ENCODE results near the genes ZNF45 and ZNF229.

- PRO-cap, result unidirectional peak, minus-strand start at chr19:43661210
These were observed 8.9 kb downstream of the PLAUR start for GRCh38 chr19:43661003-43661441.

DNA sequence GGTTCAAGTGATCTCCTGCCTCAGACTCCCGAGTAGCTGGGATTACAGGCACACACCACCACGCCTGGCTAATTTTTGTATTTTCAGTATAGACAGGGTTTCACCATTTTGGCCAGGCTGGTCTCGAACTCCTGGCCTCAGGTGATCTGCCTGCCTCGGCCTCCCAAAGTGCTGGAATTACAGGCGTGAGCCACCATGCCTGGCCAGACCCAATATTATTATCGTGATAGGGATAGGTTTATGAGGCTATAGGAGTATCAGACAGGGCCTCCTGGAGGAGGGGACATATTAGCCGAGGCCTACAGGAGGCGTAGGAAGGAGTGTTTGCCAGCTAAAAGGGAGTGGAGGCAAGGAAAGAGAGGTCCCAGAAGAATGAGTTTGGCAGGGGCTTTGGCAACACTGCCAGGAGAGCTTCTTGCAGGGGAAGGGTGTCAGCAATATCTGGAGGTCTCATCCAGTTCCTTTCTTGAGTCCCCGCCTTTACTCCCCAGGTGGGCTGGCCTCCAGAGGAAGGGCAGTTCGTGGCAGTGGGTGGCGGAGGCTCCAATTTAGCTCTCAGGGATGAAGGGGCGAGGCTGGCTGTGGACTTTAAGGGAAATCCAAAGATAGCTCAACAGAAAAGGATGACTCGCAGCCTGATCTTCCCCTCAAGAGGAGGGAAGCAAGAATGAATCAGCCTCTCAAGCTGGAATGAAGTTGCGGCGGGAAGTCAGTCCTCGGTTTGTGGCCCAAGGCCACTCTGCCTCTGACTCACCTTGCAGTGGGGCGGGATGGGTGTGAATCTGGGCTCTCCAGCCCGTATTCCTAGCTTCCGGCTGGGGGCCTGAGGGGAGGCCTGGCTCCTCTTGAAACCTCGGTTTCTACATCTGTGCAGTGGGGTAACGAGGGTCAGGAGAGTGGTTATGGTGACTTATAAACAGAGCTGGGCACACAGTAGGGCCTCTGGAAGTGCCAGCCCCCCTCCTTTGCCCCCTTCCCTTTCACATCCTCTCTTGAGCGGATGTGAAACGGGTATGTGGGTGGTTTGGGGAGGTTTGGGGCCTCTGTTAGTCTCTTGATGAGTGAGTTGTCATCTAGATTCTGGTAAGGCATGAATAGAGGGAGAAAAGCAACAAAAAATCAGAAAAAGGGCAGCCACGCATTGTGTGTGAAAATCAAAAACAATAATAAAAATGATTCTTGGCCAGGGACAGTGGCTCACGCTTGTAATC, 10.3 kb upstream of the SMG9 start:
- PRO-cap, result no peak

DNA sequence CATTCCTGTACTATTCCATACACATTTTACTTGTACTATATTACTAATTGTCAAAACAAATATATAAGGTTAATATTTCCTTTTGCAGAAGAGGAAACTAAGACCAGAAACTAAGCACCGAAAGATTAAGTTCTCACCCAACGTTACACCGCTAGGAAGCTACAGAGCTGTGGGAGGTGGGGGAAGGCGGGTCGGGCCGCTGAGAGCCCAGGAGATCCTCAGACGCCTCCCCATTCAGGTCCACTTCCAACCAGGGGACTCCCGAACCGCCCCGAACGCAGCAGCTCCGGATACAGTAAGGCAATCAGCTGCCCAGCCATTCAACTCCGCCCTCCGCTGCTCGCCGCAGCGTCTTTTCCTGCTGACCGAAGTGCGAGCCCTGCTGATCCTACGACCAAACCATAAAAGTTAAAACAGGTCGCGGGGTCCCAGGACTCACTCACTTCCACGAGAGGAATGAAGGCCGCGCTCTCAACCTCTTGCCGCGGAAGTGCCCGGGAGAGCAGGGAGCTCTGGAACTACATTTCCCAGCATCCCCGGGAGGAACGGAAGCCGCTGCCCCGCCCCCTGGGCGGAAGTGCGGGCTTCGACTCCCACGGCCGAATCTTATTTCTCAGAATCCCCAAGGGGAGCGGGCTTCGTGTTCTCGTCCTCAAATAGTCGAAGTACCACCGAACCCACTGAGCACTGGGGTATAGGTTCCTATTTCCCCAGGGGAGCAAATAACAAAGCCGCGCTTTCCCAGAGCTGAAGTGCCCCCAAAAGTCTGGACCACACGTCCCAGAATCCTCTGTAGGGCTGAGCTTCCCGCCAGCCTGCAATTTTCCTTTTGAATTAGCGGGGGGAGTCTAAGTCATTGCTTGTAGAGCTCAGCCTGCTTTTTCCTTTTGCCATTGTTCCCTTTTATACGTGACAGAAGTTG, at the start of gene ZNF45:
ZNF45 (minus strand) TSS at position 496 of the 922 bp plus-strand sequence.
- PRO-cap, result no peak

DNA sequence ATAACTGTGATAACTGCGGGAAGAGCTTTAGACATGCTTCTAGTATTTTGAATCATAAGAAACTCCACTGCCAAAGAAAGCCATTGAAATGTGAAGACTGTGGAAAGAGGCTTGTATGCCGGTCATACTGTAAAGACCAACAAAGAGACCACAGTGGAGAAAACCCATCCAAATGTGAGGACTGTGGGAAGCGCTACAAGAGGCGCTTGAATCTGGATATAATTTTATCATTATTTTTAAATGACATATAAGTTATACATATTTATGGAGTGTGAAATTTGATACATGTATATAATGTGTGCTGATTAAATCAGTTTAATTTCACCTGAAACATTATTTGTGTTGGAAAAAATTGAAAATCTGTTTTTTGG, 7.6 kb downstream of the ZNF222 start:
- PRO-cap, result no peak

- PRO-cap, result no peak
These were observed 932 bp downstream of the ZNF224 start for GRCh38 chr19:44094879-44095707.

GRCh38 chr19:44100460-44101200, 6.5 kb downstream of the ZNF224 start:
- PRO-cap, result no peak

DNA sequence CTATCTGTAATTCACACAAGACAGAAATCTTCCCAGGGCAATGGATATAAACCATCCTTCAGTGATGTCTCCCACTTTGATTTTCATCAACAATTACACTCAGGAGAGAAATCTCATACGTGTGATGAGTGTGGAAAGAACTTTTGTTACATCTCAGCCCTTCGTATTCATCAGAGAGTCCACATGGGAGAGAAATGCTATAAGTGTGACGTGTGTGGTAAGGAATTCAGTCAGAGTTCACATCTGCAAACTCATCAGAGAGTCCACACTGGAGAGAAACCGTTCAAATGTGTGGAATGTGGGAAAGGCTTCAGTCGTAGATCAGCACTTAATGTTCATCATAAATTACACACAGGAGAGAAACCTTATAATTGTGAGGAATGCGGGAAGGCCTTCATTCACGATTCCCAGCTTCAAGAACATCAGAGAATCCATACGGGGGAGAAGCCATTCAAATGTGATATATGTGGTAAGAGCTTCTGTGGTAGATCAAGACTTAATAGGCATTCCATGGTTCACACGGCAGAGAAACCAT, 6.6 kb upstream of the ZNF225 start:
- PRO-cap, result no peak

DNA sequence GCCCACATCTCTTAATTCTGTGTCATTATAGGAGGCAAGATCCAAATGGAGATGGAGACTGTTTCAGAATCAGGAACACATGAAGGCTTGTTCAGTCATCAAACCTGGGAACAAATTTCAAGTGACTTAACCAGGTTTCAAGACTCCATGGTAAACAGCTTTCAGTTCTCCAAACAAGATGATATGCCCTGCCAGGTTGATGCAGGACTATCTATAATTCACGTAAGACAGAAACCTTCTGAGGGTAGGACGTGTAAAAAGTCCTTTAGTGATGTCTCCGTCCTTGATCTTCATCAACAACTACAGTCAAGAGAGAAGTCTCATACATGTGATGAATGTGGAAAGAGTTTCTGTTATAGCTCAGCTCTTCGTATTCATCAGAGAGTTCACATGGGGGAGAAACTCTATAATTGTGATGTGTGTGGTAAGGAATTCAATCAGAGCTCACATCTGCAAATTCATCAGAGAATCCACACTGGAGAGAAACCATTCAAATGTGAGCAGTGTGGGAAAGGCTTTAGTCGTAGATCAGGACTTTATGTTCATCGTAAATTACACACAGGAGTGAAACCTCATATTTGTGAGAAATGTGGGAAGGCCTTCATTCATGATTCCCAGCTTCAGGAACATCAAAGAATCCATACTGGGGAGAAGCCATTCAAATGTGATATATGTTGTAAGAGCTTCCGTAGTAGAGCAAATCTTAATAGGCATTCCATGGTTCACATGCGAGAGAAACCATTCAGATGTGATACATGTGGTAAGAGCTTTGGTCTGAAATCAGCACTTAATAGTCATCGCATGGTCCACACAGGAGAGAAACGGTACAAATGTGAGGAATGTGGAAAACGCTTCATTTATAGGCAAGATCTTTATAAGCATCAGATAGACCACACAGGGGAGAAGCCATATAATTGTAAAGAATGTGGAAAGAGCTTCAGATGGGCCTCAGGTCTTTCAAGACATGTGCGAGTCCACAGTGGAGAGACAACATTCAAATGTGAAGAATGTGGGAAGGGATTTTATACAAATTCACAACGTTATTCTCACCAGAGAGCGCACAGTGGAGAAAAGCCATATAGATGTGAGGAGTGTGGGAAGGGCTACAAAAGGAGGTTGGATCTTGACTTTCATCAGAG, 10.2 kb upstream of the ZNF234 start:
- PRO-cap, result no peak

DNA sequence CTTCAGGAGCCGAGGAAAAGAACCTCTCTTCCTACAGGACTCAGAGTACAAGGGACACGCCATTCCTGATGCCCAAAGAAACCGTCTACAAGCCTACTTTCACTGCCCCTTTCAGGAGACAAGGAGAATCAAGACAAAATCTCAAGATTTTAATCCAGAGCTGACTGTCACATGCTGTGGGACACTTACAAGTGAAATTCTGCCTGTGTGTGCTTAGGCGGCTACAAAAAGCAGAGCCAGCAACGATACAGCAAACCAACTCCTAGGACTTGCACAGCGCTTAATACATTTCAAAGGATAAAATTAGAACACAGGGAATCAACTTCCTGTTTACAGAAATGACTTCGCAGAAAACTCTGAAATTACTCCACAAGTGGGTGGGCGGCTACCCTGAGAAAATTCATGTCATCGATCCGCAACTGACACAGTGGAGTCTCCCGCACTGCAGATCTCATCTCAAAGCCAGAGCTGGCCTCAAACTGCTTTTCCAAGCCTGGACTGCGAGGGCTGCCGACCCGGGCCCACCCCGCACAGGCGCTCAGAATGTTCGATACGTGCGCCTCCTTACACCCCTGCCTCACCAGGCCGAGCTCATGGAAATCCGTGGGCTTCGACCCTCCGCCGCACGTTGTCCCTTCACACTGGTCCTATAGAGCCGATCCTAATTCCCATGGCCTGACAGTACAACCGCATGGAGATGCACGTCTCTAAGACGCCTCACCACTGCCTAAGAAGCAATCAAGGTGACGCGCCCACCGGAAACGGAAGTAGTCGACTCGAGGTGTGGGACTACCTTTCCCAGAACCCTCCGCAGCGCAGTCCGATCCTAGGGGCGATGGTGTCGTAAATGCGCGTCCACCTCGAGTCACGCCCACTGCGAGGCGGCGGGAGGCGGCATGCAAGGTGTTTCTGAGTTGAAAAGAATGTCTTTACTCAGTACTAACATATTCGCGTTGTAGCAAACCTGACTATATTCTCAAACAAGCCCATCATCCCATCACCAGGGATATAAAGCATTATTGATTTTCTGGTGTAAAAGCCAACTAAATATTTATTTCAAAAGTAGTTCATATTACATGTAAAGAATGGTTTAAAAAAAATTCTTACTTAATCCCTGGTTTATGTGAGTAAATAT, at the start of gene ZNF229:
ZNF229 (minus strand) TSS at position 745 of the 1,135 bp plus-strand sequence.
- PRO-cap, result no peak

GRCh38 chr19:44580447-44580927, 32.9 kb upstream of the IGSF23 start:
- PRO-cap, result no peak

DNA sequence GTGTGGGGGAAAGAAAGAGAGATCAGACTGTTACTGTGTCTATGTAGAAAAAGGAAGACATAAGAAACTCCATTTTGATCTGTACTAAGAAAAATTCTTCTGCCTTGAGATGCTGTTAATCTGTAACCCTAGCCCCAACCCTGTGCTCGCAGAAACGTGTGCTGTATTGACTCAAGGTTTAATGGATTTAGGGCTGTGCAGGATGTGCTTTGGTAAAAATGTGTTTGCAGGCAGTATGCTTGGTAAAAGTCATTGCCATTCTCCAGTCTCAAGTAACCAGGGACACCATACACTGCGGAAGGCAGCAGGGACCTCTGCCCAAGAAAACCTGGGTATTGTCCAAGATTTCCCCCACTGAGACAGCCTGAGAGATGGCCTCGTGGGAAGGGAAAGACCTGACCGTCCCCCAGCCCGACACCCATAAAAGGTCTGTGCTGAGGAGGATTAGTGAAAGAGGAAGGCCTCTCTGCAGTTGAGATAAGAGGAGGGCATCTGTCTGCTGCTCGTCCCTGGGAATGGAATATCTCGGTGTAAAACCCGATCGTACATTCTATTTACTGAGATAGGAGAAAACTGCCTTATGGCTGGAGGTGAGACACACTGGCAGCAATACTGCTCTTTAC, 4.5 kb upstream of the PVR start:
- PRO-cap, result no peak

DNA sequence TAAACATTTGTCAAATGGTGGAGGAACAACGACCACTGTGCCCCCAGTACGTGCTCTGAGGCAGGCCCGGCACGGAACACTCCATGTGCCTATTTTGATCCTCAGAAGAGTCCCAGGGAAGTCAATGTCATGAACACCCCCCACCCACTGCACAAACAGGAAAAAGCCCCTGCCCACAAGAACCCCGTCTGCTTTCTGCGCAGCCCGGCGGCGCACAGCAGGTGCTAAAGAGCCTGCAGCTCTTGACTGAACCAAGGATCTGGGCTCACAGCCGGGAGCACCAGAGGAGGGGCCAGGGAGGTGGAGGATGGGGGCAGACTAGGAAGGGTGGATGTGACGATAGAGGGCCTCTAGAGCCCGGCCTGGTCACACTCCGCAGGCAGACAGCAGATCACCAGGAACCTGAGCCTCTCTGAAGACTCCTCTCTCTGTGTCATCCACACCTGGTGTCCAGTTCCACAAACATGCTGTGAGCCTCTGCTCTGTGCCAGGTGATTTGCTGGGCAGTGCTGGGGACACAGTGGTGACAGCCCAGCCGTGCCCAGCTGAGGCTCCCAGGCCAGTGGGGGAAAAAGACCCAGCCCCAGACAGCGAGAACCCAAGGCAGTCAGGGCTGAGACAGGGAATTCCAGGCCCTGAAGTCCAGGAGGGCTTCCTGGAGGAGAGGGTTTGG, 1.6 kb upstream of the CEACAM16 start:
- PRO-cap, result no peak

DNA sequence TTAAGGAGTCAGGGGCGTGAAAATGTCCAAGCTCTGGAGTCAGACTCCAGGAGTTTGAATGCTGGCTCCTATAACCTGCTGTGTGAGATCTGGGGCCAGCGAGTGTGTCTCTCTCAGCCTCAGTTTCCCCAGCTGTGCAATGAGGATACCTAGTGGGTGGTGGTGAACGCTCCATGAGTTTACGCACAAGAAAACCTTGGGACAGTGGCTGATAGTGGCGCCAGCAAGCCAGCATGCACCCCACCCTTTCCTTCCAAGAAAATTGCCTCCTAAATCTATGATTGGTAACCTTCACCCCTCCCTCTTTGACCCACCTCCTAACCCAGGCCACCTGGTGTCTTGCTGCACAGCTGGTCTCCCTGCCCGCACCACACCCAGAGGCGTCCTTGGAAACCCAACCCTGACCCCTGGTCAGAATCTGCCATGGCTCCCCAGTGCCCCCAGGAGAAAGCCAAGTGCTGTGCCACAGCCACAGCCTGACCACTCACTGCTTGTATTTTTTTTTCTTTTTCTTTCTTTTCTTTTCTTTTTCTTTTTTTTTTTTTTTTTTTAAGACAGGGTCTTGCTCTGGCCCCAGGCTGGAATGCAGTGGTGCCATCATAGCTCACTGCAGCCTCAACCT, 22.8 kb upstream of the BCL3 start:
- PRO-cap, result no peak

DNA sequence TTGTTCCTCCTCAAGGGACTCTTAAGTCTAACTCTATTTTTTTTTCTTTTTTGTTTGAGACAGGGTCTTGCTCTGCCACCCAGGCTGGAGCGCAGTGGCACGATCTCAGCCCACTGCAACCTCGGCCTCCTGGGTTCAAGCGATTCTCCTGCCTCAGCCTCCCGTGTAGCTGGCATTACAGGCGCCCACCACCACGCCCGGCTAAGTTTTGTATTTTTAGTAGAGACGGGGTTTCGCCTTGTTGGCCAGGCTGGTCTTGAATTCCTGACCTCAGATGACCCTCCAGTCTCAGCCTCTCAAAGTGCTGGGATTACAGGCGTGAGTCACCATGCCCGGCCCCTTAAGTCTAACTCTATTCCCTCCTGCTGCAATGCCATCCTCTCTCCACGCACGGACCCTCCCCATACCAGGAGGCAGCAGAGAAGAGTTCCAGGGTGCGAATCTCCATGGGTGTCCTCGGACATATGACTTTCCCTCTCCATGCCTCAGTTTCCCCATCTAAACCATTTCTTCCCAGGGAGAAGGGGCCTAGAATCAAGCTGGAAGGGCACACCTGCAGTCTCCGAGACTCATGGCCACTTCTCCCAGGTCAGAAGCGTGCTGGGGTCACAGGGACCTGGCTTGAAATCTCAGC, 6.1 kb upstream of the BCL3 start:
- PRO-cap, result no peak

- PRO-cap, result unidirectional peak, plus-strand start at chr19:44751044; unidirectional peak, plus-strand start at chr19:44751112; unidirectional peak, plus-strand start at chr19:44751331
These were observed 2.4 kb downstream of the BCL3 start for GRCh38 chr19:44750640-44751604.

DNA sequence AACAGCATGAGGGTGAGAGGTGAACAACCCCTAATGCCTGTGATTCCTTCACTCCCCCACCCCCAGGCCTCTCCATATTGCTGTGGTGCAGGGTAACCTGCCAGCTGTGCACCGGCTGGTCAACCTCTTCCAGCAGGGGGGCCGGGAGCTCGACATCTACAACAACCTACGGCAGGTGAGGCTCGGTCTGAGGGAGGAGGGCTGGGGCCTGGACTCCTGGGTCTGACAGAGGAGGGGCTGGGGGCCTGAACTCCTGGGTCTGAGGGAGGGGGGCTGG, 7.6 kb downstream of the BCL3 start:
- PRO-cap, result no peak

DNA sequence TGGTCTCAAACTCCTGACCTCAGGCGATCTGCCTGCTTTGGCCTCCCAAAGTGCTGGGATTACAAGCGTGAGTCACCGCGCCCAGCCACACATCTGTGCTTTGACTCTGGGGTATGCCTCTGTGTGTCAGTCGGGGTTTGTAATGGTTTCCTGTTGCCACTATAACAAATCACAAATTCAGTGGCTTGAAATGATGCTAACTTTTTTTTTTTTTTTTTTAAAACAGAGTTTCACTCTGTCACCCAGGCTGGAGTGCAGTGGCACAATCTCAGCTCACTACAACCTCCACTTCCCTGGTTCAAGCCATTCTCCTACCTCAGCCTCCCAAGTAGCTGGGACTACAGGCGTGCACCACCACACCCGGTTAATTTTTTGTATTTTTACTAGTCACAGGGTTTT, 12.5 kb downstream of the BCL3 start:
- PRO-cap, result no peak

GRCh38 chr19:44789768-44790358, 12.2 kb downstream of the CBLC start:
- PRO-cap, result no peak

- PRO-cap, result no peak
These were observed 1.9 kb upstream of the BCAM start for GRCh38 chr19:44806899-44807550.

DNA sequence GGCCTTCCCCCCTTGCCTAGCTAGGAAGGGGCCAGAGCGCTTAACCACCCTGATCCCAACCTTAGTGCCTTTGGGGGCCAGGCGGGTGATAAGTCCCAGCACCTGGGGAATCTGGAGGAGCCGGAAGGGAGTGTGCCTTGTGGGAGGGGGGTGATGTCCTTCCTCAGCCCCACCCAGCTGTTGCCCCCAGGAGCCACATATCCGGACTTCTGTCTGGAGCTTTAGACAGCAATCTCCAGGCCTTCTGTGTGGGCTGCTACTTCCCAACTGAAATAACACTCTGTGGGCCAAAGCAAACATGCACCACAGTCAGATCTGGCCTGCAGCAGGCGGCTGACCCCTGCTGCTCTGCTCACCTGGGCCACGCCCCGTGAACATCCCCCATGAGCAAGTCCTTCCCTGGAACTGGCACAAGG, 10.5 kb downstream of the NECTIN2 start:
- PRO-cap, result no peak

Data from neutrophil (primary cell).